Pulmonary artery (tissue), 1 donor: ENCODE measurements around a stretch of chr21.

DNA sequence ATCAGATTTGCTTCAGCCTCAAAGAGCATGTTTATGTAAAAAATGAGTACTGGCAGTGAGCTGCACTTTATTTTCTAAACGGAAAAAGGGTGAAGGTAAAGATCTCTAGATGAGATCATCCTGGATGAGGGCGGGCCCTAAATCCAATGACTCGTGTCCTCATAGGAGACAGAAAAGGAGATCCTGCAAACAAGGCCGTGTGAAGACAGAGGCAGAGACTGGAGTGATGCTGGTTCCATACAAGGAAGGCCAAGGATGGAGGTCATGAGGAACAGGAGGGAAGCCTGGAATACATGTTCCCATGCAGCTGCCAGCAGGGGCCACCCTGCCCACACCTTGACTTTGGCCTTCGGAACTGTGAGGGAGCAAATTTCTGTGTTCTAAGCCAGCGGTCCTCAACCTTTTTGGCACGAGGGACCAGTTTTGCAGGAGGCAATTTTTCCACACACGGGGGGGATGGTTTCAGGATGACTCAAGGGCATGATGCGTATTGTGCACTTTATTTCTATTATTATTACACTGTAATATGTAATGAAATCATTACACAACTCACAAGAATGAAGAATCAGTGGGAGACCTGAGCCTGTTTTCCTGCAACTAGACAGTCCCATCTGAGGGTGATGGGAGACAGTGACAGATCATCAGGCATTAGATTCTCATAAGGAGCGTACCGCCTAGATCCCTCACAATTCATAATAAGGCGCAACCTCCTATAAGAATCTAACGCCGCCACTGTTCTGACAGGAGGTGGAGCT lies 94.3 kb downstream of the PSMG1 start:
- PRO-cap = no peak

DNA sequence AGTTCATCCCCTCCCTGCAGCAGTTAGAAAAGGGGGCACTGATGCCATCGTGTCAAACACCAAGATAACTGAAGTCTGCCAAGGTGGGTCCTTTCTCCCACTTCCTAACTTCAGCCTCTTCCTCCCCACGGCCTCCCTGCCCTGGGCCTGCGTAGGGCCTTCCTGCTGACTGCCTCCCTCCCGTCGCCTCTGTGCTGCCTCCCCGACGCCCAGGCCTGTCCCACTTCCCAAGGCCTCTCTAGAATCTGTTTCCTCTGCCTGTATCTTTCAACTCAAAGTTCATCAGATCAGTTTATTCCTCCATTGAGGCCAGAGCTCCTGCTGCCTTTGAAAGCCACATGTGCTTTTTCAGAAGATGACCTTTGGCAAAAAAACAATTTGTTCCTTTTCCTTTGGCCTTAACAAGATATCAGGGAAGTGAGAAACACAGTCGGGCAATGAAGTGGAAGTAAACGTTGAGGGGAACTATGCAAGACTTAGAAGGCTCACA lies 86.0 kb downstream of the PSMG1 start:
- PRO-cap = no peak

DNA sequence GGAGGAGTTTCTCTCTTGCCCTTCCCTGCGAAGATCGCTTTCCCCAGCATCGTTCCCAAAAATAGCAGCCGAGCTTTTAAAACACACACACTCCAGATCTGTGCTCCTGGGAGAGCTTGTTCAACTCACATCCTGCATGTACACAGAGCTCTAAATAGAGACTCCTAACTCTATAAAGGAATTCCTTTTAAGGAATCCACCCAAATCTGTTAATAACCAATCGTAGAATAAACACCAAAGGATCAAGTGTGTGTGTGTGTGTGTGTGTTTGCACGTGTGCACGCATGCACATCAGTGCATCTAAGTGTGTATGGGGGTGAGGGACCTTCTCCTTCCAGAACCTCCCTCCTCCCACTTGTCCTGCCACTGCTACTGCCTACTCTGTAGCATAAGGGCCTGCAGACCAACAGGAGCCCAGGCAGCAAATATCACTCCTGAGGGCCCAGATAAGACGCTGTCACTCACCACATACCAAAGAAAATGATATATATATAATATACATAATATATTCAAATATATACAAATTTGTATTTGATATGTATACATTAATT lies 58.4 kb downstream of the PSMG1 start:
- PRO-cap = no peak

DNA sequence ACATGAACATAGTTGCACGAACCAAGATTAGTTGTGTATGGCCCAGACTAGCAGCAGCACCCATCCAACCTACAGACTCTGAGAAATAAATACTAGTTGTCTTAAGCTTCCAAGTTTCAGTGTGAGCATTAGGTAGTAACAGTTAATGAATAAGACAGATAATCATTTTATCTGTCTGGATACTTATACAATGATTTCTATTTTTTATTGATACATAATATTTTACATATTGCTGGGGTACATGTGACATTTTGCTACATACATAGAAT lies 18.0 kb downstream of the PSMG1 start:
- PRO-cap = no peak

DNA sequence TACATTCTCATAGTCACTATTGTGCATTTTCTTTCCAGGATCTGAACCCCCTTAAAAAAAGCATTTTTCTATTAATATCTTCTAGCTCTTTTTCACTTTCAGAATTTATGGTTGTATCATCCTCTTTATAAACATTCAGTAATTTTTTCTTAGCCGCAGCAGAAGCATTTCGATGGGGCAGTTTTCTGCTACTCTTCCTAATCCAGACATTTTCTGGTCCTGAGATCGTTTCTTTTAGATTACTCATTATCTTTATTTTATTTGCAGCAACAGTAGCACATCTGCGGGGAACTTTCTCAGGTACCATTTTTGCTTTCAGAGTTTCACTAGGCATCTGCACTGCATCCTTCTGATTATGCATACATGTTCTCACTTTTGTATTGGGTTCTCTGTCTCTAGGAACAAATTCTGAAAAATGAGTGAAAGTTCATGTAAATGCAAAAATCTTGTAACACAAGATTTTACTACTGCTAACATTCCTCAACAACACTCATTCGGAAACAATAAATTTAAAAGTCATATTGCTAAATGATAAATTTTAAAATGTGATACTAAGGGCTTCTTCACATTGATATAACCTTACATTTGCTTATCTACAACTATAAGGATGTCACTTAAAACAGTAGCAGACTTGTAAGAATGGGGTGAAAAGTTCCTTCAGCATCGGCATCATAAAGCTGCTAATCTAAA lies 3.9 kb upstream of the PSMG1 start:
- PRO-cap = no peak

DNA sequence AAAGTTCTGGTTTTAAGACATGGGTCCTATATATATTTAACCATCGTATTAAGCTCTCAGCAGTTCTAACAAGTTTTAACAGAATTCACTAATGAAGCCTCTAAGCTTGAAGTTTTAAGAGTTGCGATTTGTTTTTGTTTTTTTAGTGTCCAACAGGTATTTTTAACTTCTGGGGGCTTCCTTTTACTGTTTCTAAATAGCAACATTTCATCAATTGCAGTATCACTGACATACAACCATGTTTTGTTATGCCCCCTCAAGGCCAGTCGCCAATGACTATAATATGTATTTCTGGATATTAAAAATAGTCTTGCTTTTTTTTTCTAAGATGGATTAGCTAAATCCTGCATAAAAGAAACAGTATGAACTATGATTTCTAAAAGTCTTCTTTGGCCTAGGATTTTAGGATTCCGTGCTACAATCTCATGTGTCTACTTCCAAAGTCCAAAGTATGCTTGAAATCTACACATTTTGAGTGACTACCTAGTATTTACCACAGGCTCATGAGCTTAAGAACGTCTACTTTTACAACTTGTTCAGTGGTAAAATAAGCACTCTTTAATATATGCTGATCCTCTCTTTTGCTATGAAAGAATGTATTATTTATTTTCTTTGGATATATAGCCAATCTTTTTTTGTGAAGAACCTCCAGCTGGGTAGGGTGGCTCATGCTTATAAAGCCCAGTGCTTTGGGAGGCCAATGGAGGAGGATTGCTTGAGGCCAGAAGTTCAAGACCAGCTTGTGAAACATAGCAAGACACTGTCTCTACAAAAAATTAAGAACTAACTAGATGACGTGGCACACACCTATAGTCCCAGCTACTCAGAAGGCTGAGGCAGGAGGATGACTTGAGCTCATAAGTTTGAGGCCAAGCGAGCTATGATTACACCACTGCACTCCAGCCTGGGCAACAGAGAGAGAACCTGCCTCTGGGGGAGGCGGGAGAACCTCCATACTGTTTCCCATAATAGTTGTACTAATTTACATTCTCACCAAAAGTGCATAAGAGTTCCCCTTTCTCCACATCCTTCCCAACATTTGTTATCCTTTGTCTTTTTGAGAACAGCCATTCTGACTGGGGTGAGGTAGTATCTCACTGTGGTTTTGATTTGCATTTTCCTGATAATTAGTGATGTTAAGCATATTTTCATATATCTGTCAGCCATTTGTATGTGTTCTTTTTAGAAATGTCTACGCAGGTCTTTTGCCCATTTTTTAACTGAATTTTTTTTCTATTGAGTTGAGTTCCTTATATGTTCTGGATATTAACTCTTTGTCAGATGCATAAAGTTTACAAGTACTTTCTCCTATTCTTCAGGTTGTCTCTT lies 29.4 kb downstream of the BRWD1 start:
- PRO-cap = no peak

DNA sequence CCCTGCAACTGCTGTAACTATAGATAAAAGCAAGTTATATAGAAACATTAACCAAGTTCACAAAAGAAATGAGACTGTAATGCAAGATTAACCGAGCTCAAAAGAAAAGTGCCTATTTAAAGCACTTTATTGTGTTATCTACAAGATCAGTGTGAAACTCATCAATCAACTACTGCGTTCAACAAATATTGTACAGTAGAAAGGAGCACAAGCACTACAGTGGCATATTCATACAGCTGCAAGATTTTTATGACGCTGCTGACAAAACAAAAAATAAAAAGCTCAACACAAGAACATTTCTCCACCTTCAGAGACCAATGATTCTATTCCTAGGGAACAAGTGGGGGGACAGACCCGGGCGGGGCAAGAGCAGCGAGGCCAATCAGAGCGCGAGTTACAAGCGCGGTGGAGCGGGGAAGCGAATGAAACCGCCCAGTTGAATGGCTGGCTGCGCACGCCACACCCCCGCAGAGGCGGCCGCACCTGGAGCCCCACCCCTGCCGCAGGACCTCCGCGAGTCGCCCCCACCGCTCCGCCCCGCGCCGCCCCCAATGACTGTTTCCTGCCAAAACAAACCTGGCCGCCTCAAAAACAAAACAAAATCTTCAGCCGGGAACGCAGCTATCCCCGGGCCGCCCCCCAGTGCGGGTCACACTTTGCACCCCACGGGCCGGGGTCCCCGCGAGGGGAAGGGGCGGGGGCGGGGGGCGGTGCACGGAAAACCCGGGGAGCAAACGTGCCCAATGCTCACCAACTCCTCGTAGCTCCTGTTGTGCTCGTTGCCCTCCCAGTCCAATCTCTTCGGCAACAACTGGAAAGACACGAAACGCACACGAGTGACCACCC lies 1.1 kb downstream of the BRWD1 start:
- PRO-cap = unidirectional peak, plus-strand start at position 505 of the sequence; unidirectional peak, plus-strand start at position 551 of the sequence; unidirectional peak, plus-strand start at position 599 of the sequence; bidirectional peak, plus-strand start outside the sequence, minus-strand start at position 809 of the sequence

DNA sequence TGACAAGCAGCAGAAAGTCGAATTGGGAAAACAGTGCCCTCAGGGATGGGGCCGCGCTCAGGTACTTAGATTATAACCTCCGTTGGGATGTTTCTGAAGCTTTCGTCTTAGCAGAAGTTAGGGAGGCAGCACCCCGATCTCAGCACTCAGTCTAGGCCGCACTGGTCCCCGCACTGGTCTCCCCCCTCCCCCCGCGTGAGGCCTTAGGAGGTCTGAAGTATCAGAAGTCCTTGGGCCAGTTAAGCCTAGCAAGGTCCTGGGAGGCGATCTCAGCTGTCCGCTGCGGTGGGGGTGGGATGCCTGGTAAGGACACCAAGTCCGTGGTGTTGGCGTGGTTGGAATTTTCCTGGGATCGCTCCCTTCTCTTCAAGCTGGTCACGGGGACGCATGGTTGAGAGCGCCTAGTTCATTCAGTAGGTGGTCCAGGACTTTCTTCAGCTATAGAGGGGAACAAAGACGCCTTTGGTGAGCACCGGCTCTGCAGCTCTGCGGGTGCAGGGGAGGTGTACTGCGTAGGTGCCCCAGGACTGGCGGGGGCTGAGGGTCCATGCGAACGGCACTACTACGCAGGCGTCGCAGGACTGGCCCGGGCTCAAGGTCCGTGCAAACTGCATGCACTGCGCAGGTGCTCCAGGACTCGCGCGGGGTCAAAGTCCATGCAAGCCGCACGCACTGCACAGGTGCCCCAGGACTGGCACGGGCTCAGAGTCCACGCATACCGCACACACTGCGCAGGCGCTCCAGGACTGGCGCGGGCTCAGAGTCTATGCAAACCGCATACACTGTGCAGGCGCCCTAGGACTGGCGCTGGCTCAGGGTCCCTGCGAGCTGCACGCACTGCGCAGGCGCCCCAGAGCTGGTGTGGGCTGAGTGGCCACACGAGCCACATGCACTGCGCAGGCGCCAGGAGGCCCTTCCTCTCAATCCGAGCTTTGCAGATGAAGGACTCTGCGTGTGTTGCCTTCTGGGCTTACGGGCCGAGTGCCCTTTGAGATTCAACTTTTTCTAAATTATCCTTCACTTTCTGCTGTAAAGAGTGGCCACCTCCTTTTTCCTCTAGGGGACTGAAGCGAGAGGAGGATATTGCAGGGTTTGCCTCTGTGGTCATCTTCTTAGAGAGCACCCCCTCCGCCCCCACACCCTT lies 5.4 kb downstream of the GET1 start:
- PRO-cap = unidirectional peak, plus-strand start at position 928 of the sequence

- PRO-cap = no peak
Observed at GRCh38 chr21:39444798-39445162, 798 bp downstream of the LCA5L start.

GRCh38 chr21:39452952-39453469 lies 1.2 kb downstream of the SH3BGR start:
- PRO-cap = unidirectional peak, minus-strand start at chr21:39453175

DNA sequence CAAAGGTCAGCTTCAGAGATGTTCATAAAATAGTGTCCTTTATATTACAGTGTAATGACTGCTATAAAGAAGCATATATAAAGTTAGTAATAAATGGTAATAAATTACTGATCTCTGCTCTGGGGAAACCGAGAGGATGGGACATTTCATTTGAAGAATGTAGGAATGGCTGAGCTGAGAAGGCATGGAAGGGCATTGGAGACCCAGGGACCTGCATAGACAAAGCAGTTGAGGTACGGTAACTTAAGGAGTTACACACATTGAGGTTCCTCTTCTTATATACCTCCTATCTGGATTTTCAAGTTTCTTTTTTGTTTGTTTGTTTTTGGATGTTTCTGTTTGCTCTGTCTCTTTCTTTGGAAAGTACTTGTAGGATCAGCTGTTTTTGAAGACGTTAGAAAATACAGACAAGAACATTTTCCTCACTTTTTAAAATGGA lies 29.5 kb downstream of the B3GALT5 start:
- PRO-cap = no peak

GRCh38 chr21:41169463-41170063 lies 1.6 kb downstream of the BACE2 start:
- PRO-cap = bidirectional peak, plus-strand start at chr21:41170157, minus-strand start at chr21:41169856

- PRO-cap = no peak
Observed at GRCh38 chr21:41229841-41230246, 61.9 kb downstream of the BACE2 start.

GRCh38 chr21:41322708-41323204 lies 6.2 kb downstream of the FAM3B start:
- PRO-cap = no peak

GRCh38 chr21:41499379-41499807 lies 8.6 kb downstream of the TMPRSS2 start:
- PRO-cap = no peak

GRCh38 chr21:41502004-41502258 lies 6.0 kb downstream of the TMPRSS2 start:
- PRO-cap = no peak

- PRO-cap = no peak
Observed at GRCh38 chr21:41508463-41509382, 765 bp upstream of the TMPRSS2 start.

DNA sequence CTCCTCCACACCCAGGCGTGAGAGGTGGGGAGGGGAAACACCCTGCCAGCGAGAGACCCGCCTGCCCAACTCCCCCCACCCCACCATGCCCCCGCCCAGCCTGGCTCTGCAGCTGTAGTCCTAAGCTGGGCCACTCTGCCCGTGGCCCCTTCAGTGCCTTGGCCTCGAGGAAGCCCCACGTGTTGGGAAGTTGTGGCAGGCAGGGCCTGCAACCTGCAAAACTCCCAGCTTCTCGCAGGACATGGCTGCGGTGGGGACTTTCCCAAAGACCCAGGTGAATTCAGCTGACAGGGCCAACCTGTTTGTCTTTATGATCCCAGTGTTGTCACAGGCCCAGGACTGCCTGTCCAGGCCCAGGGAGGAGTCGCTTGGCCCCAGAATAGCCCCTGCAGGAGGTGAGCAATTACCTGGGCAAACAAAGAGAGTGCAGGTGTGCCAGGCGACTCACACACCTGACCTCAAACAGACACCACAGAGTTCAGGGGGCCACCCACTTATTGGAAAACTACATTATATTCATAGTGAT lies 62.8 kb downstream of the RIPK4 start:
- PRO-cap = no peak

DNA sequence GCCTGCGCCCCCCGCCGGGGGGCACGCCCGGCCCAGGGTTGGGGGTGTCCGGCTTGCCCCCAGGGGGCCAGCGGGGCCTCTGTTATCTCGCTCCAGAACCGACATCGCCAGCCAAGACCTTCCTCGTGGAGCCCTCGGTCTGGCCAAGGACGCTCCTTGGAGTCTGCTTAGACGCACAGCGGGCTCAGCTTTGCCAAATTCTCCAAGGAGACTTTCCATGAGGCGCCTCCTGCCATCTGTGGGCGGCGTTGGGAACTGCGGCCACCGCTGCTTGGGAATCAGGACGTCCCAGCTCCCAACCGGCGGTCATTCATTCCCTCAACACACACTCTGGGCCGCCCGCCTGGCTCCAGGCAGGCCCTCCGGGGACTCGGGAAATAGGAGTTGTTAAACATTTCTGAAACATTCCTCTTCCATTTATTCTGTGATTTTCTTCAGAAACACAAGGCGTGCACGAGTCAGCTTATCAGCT lies 11.4 kb upstream of the RIPK4 start:
- PRO-cap = no peak

DNA sequence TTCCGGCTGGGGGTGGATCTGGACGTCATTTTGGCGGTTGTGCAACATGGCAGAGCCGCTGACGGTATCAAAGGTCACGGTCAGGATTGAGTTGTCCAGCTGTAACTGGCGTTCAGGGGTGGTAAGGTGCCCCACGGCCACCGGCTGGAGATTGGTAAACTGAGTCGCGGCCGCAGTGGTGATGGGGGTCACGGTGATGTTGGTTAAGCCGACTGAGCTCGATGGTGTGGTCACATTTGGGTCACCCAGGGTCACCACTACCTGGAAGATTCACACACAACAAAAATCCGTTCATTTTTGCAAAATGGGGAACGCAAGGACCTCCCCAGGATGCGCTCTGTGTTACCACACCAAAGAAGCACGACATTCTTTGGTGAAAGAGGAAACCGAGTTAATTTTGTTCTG lies 34.6 kb upstream of the RIPK4 start:
- PRO-cap = no peak